Metastatic Liver Carcinoma in the Lung (tissue), 2 donors: ENCODE measurements around a stretch of chr7.

GRCh38 chr7:102040471-102040857 is 223.0 kb downstream of the CUX1 start:
- PRO-cap, 2 experiments: no peak in any of the 2 experiments

- PRO-cap, 2 experiments: no peak in any of the 2 experiments
Observed at GRCh38 chr7:102044940-102045553, 227.6 kb downstream of the CUX1 start.

DNA sequence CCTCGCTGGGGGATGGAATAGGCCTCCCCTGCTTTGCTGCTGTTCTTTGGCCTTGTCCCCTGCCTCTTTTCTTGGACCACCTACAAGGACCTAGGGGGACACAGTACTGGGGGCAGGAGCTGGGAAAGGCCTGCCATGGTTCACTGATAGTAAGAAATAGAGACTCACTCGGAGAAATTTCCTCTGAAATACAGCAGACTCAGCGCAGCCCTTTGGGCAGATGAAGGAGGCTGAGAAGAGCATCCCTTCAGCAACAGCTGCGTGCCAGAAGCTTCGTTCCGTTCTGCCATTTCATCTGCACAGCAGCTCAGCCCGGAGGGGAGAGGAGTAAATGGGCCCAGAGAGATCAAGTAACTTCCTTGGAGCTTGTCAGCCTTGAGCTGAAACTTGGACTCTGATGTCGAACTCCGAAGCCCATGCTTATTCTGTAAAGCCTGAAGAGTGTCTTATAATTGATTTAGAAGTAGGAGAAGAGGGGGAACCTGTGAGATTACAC is 231.7 kb downstream of the CUX1 start:
- PRO-cap, 2 experiments: no peak in any of the 2 experiments

DNA sequence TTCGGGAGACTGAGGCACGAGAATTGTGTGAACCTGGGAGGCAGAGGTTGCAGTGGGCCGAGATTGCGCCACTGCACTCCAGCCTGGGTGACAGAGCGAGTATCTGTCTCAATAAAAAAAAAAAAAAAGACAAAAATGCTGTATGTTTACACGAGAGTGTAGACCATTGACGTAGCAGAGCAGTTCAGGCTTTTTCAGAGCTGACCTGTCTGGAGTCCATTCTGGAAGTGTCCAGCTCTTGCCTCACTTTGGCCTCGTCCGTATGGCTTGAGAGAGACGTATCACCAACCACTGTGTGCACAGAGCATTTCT is 184.9 kb upstream of the SH2B2 start:
- PRO-cap, 2 experiments: no peak in any of the 2 experiments

DNA sequence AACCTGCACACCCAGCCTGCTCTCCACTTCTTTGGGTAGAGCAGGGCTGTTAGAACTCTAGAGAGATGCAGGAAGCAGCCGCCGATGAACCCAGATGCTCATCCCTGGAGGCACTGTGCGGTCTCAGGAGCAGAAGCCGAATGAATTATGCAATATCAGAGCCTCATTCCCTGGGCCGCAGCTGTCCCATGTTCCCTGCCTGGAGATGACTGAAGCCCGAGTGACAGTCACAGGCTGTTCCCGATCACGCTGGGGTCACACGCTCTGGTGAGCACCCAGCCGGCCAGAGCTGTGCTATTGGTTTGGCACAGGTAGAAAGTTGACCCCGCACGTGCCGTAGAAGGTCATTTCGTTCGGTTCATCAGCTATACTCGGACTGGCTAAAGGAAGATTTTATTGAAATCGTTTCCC is 140.6 kb upstream of the SH2B2 start:
- PRO-cap, 2 experiments: no peak in any of the 2 experiments

DNA sequence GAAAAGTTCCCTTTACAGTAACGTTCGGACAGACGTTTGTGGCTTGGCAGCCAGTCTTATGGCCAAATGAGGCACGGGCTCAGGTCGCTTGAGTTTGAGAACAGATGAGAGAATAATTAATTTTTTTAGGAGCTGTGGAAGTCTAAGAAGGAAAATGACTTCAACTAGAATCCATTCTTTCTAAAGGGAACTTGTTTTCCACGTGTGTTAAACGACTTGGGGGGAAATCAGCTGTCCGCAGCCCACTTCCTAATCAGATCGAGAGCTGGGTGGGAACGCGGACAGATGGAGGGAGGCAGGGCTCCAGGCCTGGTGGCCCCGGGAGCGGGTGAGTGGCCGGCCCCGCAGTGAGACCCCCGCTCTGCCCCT is 91.6 kb upstream of the SH2B2 start:
- PRO-cap, 2 experiments: no peak in any of the 2 experiments

DNA sequence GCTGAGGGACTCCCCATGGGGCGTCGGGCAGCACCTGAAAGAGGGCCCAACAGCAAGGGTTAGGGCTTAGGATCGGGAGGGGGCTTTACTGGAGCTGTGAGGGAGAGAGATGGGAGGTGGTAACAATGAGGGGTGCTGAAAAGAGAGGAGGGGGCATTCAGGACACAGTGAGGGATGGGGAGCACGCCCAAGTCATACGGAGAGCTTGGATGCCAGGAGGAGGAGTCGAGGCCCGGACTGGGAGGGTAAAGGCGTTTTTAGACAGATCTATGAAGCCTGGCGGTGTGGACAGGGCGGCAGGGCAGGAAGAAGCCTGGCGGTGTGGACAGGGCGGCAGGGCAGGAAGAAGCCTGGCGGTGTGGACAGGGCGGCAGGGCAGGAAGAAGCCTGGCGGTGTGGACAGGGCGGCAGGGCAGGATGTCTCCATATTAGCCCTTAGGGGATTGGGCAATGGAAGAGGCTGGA is 34.3 kb downstream of the SPDYE6 start:
- PRO-cap, 2 experiments: no peak in any of the 2 experiments

GRCh38 chr7:102427011-102427517 is 6.3 kb upstream of the ORAI2 start:
- PRO-cap, 2 experiments: no peak in any of the 2 experiments

- PRO-cap, 2 experiments: peak in 2 of 2 experiments; most common plus-strand start chr7:102630889 (in 1); most common minus-strand start chr7:102630744 (in 2)
Observed at GRCh38 chr7:102630630-102631153, 11.9 kb downstream of the UPK3BL1 start.

DNA sequence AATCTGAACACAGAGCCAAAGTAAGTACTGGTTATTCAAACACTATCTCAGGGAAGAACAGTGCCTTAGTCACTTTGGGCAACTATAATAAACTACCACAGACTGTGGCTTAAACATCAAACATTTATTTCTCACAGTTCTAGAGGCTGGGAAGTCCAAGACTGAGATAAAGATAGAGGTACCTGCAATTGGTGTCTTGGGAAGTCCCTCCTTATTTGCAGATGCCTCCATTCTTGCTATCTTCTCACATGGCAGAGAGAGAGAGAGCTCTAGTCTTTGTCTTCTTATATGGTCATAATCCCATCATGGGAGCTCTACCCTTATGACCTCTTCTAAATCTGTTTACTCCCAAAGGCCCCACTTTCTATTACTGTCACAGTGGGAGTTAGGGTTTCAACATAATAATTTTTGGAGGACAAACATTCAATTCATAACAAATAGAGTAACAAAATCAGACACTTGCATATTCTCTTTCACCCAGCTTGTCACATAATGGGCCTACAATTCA is 73.5 kb downstream of the FAM185A start:
- PRO-cap, 2 experiments: no peak in any of the 2 experiments

DNA sequence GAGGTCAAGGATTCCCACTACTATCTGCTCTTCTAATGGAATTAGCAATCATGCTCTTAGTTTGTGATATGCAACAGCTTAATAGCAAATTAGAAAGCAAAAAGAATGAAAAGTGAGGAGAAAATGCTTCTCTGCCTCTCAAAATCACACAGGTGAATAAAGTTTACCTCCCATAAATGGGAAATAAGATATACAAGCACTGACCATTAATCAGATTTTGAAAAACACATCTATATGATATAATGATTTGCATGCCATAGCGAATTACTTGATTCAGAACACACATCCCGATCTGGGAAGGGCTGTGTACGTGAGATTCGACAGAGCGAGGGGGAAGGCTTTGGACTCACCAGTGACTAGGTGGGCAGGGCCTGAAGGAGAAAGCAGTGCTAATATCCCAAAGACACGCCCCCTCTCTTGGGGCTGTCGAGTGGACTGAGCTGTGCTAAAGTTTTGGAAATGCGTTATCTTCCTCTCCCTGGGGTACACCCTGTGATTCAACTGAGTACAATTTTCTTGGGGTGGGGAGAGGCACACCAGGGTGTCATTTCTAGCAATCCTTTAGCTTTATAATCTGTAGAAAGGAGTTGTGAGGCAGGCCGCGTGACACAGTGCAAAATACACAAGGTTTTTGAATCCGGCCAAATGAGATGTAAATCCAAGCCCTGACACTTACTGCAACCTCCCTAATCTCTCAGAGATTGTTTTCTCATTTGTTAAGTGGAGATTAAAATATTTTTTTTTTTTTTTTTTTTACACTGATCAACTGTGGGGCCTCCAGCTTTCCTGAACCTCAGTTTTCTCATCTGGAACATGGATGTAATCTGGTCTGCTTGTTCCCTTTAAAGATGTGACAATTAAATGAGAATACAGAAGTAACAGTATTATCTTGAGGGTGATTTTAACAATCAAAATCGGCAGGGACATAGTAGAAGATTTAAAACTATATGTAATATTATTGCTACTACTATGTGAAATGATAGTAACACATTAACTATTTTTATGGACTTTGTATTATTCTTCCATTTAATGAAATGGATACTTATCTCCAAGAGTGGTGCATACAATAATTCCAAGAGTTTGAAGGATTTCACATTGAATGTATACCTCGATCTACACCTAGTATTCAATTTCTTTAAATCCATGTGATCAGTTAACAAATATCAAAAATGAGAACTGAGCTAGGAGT is 2.0 kb downstream of the LRRC17 start:
- PRO-cap, 2 experiments: no peak in any of the 2 experiments

DNA sequence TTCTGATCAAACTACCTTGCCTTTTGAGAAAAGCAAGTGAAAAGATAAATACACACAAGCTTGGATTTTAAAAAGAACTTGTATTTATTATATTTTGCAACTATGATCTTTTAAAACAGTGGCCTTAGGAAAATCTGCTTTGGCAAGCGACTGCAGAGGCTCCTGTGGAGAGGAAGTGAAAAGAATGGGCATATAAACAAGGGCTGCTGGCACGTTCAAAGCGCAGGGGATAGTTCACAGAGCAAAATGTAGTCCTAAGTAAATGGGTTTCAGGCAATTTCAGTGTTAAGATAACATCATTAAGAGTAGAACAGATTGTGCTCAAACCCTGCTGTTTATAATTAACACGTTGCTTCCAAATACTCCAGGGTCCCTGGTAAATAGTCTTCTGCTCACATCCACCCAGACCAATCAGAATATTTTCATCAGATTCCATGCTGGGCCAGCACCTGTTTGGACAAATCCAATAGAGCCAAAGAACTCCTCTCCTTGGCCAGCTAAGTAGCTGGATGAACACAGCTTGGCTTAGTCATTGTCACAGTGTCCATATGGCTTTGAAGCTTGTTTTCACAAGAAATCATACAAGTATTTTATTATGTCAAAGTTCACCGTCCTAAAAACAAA is 81.4 kb downstream of the ORC5 start:
- PRO-cap, 2 experiments: no peak in any of the 2 experiments

GRCh38 chr7:104375429-104375848 is 47.0 kb downstream of the LHFPL3 start:
- PRO-cap, 2 experiments: no peak in any of the 2 experiments

DNA sequence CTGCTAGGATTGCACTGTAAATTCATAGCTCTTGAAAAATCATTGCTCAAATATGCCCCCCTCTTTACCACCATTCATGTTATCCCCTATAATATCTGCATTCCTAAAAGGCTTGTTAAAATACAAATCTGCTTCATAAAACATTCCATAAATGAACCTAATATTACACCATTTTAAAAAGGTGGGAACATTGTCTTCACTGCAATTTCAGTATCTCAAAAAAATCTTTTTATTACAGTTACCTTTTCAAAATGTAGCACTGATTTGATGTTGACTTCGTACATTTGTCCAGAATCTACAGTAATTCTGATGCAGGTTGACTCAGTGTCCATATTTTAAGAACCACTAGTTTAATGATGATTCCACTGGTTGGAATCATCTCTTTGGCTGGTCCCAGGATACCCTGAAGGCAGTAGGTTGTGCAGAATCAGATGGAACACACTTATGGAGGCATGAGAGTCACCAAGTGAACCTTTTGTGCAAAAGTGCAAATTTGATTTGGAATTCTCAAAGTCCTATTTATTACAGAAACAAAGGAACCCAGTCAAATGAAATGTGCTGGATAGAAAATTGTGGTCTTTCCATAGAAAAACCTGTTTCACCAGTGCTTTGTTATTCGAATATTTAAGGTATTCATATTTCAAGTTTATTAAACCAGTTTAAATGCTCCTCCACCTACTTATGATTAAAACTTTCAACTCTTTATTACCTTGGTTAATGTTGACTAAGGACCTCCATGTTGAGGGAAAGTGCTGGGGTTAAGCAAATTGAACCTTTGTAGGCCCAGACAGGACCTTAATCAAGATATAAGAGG is 28.1 kb upstream of the KMT2E start:
- PRO-cap, 2 experiments: no peak in any of the 2 experiments

DNA sequence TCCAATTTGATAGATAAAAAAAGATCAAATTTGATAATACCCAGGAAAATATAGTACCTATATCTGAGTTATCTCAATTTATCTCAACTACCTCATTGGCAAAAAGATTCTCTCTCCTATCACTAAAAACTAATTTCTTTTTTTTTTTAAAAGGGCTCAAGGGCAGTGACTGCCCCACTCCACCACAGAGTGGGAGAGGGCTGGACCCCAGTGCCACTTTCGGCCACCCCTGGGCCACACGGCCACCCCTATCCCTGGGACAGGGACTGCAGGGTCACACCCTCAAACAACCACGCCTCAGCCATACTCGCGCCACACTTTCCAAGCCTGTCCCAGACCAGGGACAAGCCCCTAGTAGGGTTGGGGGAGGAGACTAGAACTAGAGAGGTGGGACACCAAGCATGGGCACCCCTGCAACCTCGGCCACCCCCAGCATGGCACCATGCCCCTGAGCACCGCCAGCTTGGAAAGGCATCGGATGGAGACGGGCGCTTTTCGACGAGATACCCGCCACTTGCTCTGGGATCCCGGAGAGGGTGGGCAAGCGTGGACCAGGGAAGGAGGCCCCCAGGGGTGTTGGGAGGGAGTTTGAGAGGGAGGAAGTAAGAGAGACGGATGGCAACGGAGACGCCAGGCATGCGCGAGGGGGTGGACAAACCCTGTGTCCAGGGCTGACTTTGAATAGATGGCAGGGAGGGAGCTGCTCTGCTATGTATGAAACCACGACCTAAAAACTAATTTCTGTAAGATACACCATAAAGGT is 13.1 kb upstream of the KMT2E start:
- PRO-cap, 2 experiments: no peak in any of the 2 experiments

DNA sequence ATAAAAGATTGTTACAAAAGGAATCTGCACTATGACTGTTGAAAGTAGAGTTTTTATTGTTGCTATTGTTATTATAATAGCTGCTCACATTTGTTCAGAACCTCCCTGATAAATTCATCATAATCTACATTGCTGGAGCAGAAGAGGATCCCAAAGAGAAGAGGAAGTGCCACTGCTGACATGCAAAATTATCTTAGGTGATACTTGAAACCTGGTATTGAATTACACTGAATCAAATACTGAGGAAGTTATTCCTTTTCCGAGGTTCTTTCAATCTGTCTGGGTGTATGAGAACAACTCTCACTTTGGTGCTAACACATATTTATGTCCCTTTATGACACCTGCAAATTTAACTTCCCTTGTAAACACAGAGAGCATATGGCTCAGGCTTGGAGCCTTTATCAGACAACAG is 131.5 kb downstream of the SRPK2 start:
- PRO-cap, 2 experiments: no peak in any of the 2 experiments

GRCh38 chr7:105438919-105439471 is 50.3 kb upstream of the SRPK2 start:
- PRO-cap, 2 experiments: no peak in any of the 2 experiments

GRCh38 chr7:105691520-105692322 is 110.4 kb upstream of the EFCAB10 start:
- PRO-cap, 2 experiments: peak in 2 of 2 experiments; most common plus-strand start chr7:105691791 (in 1); most common minus-strand start chr7:105691851 (in 1)

GRCh38 chr7:105777503-105778249 is 98.7 kb downstream of the ATXN7L1 start:
- PRO-cap, 2 experiments: no peak in any of the 2 experiments

DNA sequence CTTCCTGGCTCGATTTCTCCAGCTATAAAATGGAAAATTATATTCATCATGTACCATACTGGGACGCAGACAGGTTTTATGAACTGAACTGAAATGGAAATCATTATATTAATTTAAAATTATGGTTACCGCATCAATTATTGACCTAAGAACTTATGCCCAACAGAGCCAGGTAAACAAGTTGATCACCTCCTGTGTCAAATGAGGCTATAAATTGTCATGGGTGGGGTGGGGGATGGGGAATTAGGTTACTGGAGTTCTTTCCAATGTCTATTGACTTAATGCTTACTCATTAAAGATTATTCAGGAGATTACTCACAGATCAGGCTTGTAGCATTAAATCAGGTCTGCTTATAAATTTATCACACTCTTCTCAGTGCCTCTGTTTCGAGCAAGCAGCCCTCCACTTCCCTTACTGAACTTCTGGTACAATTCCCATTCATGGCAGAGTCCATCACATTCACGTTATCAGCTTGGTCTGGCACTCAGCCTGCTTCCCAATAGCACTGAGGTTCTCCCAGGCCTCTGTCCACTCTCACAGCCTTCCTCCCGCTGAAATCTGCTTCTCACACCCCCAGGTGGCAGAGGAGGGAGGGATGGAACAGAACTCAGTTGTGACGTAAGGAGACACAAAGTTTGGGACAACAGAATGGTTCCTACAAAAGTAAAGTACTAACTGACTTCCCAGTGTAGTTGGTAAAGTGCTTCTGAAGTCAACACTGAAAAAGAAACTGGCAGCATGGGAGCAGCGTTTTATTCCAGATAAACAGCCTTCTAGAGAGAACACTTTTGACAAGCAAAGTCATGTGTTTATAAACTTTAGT is 81.7 kb downstream of the ATXN7L1 start:
- PRO-cap, 2 experiments: no peak in any of the 2 experiments